Tongue (tissue), 2 donors: ENCODE measurements around a stretch of chr2.

DNA sequence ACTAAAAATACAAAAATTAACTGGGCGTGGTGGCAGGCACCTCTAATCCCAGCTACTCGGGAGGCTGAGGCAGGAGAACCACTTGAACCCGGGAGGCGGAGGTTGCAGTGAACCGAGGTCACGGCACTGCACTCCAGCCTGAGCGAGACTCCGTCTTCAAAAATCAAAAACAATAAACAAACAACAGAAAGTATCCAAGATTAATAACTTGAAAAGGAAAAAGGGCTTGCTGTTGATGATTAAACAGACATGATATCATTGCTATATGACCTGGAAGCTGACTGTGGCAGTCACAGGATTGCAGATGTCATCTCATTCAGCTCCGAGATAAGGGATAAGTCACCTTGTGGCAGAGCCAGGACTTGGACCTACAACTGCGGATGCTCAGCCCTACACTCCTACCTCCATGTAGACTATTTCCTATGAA is 16.8 kb downstream of the SOWAHC start:
- RAMPAGE, long total RNA: no peak

- RAMPAGE, long total RNA: no peak
Measured at GRCh38 chr2:109631888-109632682, 17.9 kb downstream of the SOWAHC start.

GRCh38 chr2:109644134-109644504 is 30.0 kb downstream of the SOWAHC start:
- RAMPAGE, long total RNA: no peak

DNA sequence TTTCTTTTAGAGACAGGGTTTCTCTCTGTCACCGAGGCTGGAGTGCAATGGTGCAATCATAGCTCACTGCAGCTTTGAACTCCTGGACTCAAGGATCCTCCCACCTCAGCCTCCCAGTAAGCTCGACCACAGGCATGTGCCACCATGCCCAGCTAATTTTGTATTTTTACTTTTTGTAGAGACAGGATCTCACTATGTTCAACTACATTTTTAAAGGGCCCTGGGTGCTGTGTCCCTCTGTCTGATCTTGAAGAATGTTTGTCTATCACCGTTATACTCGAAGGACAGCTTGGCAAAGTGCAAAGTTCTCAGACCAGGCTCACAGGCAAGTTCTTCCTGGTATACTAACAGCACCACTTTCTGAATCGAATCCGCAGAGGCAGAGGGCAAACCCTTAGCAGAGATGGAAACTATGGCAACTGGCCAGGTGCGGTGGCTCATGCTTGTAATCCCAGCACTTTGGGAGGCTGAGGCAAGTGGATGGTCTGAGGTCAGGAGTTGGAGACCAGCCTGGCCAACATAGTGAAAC is 60.9 kb downstream of the SOWAHC start:
- RAMPAGE, long total RNA: no peak

- RAMPAGE, long total RNA: no peak
Measured at GRCh38 chr2:109677066-109677675, 63.0 kb downstream of the SOWAHC start.

DNA sequence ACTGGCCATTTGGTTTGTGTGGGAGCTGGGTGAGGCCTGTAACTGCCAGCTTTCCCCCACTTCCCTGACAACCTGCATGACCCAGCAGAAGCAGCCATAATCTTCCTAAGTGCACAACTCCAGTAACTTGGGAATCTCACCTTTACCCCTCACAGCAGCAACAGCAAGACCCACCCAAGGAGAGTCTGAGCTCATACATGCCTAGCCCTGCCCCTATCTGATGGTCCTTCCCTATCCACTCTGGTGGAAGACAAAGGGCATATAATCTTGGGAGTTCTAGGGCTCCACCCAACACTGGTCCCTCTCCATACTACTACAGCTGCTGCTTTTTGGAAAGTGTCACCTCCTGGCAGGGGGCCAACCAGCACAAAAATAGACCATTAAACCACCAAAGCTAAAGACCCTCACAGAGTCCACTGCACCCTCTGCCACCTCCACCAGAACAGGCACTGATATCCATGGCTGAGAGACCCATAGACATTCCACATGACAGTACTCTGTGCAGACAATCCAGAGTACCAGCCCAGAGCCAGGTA is 8.2 kb downstream of the MALL start:
- RAMPAGE, long total RNA: no peak

GRCh38 chr2:110113540-110114819 is 1.6 kb downstream of the MALL start:
- RAMPAGE, long total RNA: no peak

- RAMPAGE, long total RNA: no peak
Measured at GRCh38 chr2:110117865-110118393, 2.3 kb upstream of the MALL start.

- RAMPAGE, long total RNA: no peak
Measured at GRCh38 chr2:110806076-110806457, 73.7 kb downstream of the ACOXL start.

- RAMPAGE, long total RNA: no peak
Measured at GRCh38 chr2:111030125-111030596, 90.6 kb upstream of the BCL2L11 start.

DNA sequence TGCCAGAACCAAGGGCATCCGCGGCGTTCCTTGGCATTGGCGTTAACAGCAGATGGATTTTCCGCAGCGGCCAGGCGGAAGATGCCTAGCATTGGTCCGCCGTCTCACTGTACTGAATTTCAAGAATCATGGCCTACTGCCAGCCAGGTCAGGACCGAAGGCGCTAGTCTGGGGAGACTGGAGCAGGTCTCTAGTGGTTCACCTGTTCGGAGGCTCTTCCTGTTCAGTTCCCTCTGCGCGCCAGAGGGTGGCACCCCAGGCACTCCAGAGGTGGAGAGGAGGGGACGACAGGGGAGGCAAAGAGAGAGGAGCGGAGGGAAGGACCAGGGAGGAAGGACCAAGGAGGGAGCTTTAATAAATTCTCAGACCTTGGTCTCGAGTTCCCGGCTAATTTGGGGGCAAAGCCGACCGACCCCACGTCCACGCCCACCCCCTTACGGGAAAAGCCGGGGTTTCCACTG is 3.7 kb upstream of the BCL2L11 start:
- RAMPAGE, long total RNA: no peak

DNA sequence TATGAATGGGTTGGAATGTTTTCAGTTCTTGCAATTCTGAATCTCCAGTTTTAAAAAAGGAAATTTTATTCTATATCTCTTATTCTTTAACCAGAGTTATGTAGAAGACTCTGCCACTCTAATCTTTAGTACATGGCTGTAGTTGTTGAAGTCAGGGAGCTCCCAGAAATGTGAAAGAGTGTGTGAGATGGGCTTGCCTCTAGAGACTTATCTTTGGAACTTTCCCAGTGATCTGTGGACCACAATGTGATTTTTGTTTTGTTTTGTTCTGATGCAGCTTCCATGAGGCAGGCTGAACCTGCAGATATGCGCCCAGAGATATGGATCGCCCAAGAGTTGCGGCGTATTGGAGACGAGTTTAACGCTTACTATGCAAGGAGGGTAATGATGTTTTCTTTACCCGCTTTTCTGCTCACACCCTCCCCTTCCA is 29.1 kb downstream of the BCL2L11 start:
- RAMPAGE, long total RNA: no peak

DNA sequence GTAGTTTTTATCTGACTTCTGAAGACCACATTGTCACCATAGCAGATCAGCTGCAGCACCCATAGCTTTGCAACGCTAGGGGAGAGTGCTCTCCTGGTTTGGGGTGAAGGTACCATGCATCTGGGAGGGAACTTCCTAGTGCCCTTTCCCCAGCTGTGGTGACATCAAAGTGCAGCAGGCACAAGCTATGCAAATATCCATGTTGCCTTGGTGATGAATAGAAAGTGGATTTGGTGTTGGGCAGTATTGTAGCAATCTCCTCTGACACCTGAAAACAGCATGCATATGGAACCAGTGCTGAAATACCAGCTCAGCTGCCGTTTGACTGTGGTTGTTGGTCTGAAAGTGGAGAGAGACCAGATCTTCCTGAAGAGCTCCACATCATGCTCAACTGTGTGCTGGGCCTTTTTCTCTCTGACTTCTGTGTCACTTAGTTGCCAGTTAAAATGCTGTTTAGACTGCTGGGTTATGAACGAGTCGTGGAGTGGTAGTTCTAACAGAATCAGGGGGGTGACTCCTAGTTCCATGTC is 37.1 kb downstream of the BCL2L11 start:
- RAMPAGE, long total RNA: no peak

DNA sequence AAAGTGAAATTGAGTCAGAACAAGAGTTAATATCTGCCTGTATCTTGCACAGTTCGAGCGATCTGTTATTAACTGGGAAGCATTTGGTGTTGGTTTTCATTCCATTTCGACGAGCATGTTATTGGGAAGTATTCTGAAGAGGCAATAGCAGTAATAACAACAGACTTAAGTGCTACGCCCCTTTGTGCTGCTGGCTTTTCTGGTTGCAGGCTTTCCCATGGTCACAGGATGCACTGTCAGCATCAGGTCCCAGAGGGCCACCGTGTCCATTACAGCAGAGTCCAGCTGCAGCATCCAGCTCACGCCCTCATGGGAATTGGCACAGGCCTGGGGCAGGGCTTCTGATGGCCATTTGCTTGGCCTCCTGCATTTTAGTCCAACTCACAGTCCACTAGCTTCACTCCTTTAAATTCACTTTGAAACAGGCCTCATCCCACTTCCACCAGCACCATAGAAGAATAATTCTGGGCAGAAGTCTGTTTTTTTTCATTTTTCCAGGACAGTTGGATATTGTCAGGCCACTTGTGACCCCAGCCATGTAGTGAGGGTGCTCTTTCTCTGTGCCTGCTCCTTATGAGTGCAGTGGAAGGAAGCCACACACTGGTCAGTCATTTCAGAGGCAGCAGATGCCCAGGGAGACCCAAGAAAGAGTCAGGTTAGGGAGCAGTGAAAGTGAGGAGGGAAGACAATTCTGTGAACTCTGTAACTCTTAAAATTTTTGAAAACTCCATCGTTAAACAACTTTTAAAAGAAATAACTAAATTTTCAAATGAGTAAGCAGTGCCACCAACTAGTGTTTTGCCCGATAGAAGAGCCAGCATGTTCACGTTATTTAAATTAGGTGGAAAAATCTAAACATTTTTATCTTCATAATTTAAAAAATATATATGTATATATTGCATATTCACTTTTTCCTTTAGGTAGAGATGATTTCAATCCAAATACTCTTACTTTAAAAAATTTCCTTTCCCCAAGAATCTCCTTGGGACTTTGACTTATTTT is 44.6 kb downstream of the BCL2L11 start:
- RAMPAGE, long total RNA: no peak

DNA sequence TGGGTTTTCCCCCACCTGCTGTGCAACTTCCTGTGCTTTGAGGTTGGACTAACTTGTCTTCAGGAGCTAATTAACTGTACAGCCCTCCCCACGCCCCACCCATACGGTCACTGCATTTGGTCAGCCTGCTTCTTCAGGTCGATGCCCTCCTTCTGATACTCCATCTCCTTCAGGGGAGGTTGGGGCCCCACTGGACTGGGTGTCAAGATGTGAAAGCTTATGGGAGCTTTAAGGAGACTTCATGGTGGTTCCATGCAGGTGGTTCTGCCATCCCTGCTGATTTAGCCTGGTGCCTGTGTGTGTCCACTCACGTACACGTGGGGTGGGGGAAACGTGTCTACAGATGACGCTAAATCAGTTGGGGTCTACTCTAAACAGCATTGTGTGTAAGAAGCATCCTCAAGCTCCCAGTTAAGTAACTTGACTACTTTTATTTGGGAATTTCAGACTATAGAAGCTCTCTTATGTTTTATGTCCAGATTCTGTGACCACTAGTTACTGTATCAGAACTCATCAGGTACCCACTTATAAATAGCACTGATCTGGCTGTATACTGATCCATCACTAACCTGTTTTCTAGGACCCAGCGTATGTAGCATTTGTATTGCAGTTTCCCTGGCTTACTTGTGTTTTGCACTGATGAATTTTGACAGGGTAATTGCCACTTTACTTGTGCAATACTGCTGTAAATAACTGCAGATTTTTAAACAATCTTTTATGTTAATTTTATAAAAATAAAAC is 47.1 kb downstream of the BCL2L11 start:
- RAMPAGE, long total RNA: no peak

DNA sequence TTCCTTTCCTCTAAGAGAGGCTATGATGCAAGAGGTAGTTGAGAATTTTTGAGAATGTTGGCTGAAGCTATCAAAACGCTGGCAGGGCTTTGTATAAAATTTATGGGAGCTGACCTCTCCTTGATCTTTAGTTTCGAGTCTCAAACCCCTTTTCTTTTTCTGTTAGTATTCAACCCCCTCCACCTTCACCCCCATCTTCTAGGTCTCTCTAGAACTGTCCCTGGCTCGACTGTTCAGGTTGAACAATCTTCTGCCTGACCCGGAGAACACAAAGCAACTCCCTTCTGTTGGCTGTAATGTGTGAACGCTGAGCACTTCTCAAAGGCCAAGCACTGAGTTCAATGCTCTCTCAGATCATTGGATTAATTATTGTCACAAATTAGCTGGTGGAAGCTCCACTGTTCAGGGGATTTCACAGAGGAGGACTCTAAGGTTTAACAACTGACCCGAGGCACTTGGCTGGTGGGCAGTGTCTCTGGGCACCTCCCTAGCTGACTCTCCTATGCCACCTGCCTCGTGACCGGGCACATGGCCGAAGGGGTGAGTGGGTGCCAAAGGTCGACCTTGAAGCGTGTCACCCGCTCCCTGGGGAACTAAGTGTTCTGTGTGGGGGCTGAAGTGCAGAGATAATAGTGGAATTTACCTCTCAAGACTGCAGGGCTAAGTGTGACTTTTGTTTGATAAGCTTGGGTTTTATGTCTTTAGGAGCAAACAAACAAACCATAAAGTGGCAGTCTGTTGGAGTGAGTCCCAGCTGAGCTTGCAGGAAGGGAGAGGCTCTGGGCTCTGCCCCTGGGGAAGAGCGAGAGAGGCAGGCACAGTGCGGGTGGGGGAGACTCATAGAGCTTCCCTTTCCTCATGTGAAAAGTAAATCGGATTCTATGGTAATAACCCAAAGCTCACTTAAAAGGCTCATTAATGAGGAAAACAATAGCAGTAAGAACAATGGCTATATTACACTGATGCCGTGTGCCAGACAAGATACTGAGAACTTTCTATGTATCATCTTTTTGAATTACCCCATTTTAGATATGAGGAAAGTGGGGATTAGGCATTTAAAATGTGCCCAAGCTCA is 64.8 kb downstream of the BCL2L11 start:
- RAMPAGE, long total RNA: no peak

GRCh38 chr2:111697598-111698160 is 186.3 kb downstream of the ANAPC1 start:
- RAMPAGE, long total RNA: no peak

DNA sequence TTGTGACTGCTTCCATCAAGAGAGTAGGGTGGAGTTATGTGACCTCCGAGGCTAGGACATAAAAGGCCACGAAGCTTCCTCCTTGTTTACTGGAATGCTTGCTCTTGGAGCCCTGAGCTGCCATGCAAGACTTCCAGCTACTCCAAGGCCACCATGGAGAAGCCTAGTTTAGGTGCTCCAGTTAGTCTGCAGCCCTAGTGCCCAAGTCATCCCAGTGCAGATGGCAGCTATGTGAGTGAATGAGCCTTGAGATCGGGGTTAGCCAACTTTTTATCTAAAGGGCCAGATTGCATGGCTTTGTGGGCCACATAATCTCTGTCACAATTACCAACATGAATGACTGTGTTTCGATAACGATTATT is 2.3 kb upstream of the MERTK start:
- RAMPAGE, long total RNA: no peak

- RAMPAGE, long total RNA: no peak
Measured at GRCh38 chr2:112006292-112006611, 48.8 kb upstream of the TMEM87B start.

GRCh38 chr2:112011069-112011453 is 44.0 kb upstream of the TMEM87B start:
- RAMPAGE, long total RNA: no peak